Fibroblast of villous mesenchyme (primary cell): ENCODE results near the genes RAB40A, TMSB15C, SLC25A53, ESX1, RNF128 and NUP62CL.

DNA sequence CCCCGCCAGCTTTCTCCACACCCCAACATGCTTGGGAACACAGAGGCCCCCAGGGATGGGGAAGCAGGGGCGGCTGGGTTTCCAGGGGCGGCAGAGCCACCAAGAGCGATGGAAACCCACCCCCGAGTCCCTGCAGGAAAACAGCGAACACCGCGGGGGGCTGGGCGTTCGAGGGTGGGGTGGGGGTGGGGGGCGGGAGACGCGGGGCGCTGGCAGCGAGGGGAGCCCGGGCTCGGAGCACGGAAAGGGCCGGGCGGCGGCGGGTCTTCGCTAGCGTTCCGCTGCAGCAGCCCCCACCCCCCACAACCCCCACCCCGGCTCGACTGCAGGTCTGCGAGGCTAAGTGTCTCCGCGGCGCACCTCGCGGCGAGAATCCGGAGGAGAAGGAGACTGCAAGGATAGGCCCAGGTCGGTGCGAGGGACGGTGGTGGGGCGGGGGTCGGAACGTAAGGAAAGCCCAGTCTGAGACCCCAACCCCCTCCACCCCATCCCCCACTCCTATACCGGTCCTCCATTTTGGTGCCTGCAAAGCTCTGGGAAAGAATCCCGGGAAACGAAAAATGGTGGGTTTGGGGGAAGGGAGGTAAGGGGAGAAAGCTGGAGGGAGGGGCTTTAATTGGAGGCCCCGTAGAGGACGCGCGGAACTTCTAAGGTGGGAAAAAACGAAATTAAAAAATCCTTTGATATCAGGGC is 507 bp downstream of the BEX3 start:
- CAGE, long polyA plus RNA, result no peak

DNA sequence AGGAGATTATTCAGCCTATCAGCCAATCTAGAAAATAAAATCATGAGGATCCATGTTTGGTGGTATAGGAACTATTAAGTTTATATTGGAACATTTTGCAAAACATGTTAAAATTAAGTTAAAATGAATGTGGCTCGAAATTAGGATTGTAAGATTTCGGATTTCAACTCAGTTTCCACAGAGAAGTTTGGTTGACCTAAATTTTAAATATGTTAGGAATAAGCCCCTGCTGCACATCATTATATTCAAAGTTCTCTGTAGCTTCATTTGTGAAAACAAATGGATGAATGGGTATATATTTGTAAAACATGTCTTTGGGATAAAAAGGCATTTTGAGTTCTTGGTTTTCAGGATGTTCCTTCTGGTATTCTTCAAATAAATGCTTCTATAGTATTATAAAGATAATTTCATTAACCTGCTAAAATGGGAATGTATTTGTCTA is at the start of gene RAB40A:
Gene RAB40A, minus strand, starts transcription at position 60 of the 442 bp plus-strand sequence.
- CAGE, long polyA plus RNA, result no peak

- CAGE, long polyA plus RNA, result start-site peak on the minus strand at chrX:103688019-103688047, 329 and 541 reads in 2 replicates
Measured at GRCh38 chrX:103687656-103688631, 1.4 kb upstream of the MORF4L2 start.

DNA sequence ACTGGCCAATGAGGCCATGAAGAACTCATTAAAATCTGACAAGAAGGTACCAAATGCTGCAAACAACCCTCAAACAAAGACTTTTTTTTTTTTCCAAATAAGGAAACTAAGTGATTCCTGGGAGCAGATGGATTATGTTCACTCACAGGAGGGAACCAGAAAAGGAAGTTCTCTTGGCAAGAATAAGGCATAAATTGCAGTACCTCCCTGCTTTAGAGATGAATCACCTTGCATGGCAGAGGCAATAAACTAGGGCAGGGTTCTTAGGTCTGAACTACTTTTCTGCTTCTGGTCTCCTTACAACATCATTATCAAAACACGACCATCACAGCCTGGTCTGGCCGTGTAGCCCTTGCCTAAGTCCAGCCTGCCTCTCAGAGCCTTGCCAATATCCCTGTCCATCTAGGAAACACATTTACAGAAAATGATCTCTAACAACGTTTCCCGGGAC is 6.2 kb downstream of the TMEM31 start:
- CAGE, long polyA plus RNA, result no peak

DNA sequence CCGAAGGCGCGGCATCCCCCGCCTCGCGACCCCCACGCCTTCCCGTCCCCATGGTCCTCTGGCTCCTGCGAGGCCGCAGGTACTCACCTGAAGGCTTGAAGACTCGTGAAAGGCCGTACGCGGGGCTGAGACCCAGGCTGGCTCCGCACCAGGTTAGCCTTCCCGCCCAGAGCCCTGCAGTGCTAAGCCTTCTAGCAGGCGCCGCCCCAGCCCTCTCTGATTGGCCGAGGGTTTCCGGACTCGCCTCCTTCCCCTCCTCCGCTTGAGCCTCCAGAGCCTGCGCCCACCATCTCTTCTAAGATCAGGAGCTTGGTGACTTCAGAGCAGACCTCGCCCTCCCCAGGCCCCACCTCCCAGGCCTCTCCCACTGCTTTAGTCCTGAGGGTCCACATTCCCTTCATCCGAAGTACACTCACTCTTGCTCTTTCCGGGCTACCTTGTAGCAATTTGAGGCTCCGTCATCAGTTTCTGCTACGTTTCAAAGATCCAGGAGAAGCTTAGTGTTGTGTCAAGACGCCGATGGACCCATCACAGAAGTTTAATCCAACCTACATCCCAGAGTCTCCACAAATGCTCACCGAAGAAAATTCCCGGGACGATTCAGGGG is at the start of gene TMSB15C:
Gene TMSB15C, minus strand, starts transcription at position 184 of the 607 bp plus-strand sequence.
- CAGE, long polyA plus RNA, result no peak

DNA sequence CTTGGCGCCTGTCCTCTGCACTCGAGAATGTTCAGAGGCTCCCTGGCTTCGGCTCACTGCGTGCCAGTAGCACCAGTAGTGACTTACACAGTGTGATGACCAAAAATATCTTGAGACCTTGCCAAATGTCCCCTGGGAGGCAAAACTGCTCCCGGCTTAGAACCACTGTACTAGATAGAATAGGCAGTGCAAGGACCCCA is 6.4 kb upstream of the ZCCHC18 start:
- CAGE, long polyA plus RNA, result no peak

- CAGE, long polyA plus RNA, result no peak
Measured at GRCh38 chrX:104156443-104157239, at the start of gene SLC25A53. TSS of gene SLC25A53 (minus strand) at chrX:104157009.

DNA sequence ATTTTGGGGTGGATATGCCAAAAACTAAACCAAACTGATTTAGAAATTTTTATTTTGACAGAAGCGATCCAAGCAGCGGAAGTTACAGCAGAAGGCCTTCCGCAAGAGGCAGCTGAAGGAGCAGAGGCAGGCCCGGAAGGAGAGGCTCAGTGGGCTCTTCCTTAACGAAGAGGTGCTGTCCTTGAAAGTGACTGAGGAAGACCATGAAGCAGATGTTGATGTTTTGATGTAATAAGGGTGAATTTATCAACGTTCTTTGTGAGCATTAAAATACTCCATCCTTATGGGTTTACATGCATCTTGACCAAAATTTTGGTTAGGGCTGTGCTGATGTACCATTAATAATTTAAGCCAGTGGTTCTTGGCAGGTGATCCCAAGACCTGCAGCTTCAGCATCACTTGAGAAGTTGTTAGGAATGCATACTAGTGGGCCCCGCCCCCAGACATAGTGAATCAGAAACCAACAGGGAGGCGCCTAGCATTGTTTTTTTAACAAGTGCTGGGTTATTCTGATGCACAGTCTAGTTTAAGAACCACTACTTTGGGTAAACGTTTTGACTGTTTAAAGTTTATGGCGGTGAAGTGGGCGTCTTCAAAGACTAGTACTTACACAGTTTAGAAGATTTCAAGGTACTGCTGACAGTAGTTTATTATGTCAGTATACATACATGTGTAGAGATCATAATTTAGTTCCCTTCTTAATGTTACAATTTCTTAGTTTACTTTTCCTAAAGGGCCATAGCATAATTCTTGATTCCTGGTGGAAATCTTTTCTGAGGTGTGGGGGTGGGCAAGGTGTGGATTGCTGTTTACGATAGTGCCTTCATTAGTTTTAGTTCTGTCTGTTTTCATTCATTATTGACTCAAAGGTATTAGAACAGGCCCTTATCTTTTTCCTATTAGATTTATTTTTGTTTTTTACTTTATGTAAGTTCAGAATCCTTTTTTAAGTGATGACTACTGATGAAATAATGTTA is 23.6 kb downstream of the FAM199X start:
- CAGE, long polyA plus RNA, result no peak

GRCh38 chrX:104194045-104194640 is 27.9 kb downstream of the FAM199X start:
- CAGE, long polyA plus RNA, result no peak

DNA sequence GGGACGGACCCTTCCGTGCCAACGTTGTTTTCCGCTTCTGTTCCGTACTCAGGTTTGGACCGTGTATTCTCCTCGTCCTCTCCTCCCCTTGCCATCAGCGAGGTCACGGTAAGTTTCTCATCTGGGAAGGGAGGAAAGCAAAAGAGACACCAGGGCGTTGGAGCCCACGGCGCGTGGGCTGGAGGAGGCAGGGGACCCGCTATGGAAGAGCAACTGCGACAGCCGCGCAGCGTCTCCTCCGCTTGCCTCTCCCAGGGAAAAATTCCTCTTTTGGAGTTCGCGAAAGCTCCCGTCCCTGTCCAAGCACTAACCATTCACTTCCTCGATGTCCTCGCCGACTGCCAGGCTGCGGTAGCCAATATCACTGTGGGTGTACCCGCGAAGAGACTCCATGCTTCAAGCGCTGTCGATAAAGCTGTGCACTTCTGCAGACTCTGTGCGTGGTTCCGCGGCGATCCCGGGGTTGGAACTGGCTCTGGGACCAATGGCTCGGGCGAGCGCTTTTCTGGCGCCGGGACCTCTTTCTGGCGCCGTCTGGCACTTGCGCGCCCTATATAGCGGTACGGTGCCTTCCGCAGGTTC is at the start of gene ESX1:
Gene ESX1, minus strand, starts transcription at position 477 of the 582 bp plus-strand sequence.
- CAGE, long polyA plus RNA, result no peak

- CAGE, long polyA plus RNA, result no peak
Measured at GRCh38 chrX:104753638-104753915, 187.6 kb downstream of the IL1RAPL2 start.

- CAGE, long polyA plus RNA, result no peak
Measured at GRCh38 chrX:106007598-106008431, 30.7 kb downstream of the SERPINA7 start.

DNA sequence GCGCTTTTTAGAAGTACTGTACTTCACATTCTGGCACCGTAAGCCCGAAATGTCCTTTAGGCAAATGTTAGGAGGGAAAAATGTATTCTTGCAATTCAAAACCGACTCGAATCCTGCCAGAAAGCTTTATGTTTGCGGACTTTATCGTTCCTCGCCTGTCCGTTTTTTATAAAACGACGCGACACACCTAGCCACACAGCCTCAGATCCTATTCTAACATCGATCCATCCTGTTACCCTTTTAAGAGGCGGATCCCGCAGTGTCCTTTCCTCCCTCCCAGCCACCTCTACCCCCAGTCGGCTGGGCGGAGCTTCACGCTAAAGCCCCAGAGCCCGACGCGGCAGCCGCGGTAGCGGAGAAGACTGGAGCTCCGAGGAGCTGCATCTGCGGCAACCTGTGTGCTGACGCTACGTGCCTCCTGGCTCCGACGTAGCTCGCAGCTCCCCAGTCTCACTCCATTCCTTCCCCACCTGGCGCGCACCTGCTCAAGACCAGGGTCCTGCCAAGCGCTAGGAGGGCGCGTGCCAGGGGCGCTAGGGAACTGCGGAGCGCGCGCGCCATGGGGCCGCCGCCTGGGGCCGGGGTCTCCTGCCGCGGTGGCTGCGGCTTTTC is at the start of gene RNF128:
Gene RNF128, plus strand, starts transcription at position 347 of the 612 bp plus-strand sequence.
- CAGE, long polyA plus RNA, result no peak

DNA sequence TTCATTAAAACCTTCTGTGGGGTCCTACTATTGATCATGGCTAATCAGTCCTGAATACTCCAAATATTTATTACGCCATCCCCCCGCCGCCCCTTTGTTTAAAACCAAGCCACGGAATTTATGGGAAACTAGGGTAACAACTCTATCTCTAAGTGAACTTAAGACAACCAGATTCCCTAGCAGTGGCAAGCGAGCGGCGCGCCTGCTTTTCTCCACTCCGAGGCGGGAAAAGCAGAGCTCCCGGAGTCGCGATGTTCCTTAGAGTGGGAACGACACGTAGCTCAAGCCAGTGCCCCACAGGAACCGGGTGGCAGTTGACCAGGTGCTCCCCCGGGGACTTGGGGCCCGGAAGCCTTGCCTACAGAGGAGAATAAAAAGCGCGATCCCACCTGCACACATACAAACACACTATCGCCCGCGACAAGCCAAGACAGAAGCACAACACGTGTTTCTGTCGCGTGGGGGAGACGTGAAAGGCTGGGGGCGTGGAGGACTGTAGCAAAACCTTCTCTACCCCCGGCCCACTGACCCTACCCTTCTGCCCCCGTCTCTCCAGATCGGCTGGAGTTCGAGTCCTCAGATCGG is 531 bp downstream of the NUP62CL start:
- CAGE, long polyA plus RNA, result no peak

- CAGE, long polyA plus RNA, result no peak
Measured at GRCh38 chrX:107206195-107206821, at the start of gene NUP62CL. TSS of gene NUP62CL (minus strand) at chrX:107206433.

DNA sequence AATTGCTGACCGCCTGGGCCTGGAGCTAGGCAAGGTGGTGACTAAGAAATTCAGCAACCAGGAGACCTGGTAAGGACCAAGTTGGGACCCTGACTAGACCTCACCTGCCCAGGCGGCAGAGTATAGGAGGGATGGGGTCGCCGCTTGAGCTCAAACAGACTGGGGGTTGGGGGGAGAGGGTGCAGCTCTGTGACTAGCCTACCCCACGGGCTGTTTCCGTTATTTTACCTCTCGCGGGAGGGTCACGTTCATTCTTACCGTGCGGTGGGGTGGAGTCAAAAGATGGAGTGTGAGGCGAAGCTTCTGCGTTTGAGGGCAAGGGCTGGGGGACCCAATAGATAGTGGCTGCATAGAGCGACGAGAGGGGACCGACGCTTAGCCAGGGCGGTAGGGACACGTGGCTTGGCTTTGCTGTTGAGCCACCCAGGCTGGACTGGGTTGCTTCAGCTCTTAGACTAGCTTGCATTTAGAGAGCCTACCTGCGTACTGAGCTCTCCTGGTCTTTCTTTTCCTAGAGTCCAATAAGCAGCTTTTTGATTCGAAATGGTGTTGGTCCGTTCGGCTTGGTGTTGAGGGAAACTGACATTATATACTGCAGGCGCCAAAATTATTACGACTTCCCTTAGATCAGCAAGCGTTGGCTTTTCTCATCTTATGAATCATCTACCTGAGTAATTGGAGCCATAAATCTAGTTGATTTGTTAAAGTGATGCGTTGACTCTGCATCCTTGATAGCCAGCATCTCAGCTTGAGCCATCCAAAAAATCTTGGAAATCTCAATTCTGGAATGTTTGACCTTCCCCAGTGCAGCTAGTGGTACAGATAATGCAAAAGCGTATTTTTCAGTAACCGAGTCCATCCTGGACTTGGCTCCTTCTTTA is 612 bp downstream of the PRPS1 start:
- CAGE, long polyA plus RNA, result no peak

DNA sequence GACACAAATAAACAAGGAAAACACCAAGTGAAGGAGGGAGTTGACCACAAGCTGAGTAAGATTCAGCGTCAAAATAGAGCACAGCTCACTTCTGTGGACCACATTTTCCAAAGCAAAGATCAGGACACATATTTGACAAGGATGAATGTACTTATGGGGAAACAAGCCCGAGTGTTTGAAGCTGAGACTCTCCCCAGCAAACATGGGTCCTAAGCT is 46.5 kb downstream of the PRPS1 start:
- CAGE, long polyA plus RNA, result no peak

DNA sequence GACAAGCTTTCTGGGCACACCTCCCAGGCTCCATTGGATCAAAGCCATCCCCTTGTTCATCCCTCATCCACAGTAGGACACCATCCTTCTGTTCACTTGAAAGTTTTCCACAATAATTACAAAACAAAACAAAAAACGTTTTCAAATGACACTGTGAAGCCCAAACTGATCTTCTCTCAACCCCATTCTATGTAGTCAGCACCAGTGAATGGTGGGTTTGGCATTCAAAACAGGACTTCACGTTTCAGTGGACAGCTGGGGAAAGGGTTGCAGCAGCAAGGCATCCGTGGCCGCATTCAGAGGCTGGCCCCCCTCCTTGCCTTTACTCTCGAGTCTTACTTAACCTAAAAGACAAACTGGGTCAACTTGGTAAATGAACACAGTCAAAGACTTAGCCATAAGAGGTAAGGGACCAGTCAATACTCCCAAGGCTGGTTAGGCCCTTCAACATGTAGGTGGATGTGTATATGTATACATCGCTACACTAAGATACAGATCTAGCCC is 62.2 kb downstream of the TSC22D3 start:
- CAGE, long polyA plus RNA, result no peak

GRCh38 chrX:107713863-107714271 is 61.7 kb downstream of the TSC22D3 start:
- CAGE, long polyA plus RNA, result no peak

DNA sequence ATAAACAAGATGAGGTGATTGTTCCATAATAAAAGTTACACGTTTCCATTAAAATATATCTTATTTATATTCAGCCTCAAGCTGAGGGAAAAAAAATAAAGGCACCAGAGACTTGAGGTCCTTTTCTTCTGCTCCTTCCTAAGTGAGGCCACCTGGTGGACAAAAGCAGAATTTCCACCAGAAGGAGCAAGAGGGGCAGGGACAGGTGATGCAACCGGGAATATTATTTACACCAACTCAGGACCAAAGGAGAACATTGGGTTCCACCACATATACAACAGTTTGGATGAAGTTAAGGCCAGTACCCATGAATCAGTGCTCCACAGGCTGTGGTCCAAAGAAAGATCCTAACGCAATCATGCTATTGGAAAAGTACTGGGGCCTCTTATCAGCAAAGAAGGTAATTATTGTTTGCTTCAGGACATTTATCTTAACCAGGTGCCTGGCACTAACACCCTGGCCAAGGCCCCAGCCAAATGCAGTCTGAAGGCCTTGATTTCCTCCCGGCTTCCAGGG is 57.4 kb downstream of the TSC22D3 start:
- CAGE, long polyA plus RNA, result no peak